Mesenchymal stem cell of Wharton's jelly (primary cell): ENCODE measurements around a stretch of chr3.

GRCh38 chr3:12868381-12868912, 27.1 kb upstream of the RPL32 start:
- CAGE, long polyA plus RNA = no peak

DNA sequence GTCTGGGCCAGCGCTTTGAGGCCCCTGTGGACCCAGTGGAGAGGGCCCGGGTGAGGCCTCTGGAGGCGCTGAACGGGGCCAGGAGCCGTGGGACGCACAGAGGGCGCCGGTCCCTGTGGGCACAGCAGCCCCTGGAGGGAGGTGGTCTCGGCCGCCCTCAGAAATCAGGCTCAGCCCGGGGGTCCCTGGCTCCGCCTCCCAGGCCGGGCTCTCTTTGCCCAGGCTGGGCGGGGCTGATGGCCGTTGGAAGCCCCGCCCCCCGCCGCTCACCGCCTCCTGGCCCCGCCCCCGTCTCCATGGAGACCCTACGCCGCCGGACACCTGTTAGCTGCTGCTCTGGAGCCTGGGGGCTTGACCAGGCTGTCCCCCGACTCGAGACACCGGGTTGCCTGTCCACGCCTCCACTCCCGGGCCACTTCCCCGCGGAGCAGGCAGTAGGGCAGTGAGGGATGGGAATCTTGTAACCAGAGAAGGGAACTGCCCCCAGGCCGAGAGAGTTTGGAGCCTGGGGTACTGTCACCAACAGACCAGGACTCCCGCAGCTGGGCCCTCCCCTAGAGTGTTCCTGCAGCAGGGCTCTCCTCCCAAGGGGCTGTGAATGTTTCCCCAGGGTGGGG, 27.7 kb upstream of the RPL32 start:
- CAGE, long polyA plus RNA = no peak

GRCh38 chr3:12900440-12901528, 59.4 kb upstream of the RPL32 start:
- CAGE, long polyA plus RNA = no peak

DNA sequence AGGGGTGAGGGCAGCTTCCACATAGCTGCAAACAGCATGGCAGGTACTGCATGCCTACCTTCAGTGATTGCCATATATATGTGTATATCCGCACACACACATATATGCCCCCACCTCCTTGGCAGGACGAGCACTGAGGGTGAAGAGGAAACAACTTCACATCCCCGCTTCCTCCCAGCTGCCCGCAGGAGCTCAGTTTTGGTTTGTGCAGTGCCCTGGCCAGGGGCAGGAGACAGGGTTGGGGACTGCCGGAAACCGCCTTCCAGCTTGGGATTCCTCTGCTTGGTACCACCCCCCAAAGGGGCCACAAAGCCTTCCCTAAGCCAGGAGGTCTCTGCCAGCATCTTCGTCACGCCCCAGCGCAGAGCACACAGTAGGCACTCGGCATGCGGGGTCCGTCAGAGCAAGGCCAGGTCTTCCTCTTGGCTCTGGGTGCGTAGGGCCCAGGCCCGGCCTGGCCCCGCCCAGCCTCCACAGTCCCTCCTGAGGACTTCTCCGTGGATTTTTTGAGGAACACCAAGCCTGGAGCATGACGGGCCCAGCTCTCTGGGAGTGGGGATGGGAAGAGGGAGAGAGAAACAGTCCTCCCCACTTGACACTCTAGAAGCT, 61.9 kb upstream of the RPL32 start:
- CAGE, long polyA plus RNA = no peak

GRCh38 chr3:12924555-12924924, 83.2 kb upstream of the RPL32 start:
- CAGE, long polyA plus RNA = no peak

GRCh38 chr3:12941557-12942177, 100.3 kb upstream of the RPL32 start:
- CAGE, long polyA plus RNA = no peak

GRCh38 chr3:12959657-12960314, 113.4 kb downstream of the IQSEC1 start:
- CAGE, long polyA plus RNA = no peak

GRCh38 chr3:12961475-12962145, 111.6 kb downstream of the IQSEC1 start:
- CAGE, long polyA plus RNA = no peak

GRCh38 chr3:13021581-13022945, 51.2 kb downstream of the IQSEC1 start:
- CAGE, long polyA plus RNA = no peak

DNA sequence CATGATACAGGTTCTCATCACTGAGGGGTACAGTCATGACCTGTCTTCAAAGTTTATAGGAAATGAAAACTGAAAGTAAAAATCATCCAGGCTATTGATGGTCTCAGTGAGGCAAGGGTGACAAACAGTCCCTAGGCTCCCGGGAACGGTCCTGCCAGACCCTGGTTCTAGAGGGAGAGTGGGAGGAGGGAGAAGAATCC, 76.5 kb upstream of the IQSEC1 start:
- CAGE, long polyA plus RNA = no peak

- CAGE, long polyA plus RNA = no peak
These were observed 156.2 kb downstream of the NUP210 start for GRCh38 chr3:13263550-13264782.

DNA sequence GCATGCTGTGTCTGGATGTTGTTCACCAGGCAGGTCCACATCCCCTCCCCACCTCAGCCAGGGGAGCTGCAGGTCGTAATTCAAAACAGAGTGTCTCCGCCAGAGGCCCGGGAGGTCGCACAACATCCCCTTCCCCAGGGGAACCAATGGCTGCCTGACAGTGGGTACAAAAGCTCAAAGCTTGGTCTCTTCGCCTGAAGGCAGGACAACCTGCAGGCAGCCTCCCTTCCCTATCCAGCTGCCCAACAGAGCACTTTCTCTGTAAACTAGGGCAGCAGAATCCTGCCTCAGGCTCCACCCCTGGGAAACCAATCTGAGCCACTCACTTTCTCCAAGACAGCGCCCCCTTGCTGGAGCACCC, 3.9 kb downstream of the NUP210 start:
- CAGE, long polyA plus RNA = no peak

DNA sequence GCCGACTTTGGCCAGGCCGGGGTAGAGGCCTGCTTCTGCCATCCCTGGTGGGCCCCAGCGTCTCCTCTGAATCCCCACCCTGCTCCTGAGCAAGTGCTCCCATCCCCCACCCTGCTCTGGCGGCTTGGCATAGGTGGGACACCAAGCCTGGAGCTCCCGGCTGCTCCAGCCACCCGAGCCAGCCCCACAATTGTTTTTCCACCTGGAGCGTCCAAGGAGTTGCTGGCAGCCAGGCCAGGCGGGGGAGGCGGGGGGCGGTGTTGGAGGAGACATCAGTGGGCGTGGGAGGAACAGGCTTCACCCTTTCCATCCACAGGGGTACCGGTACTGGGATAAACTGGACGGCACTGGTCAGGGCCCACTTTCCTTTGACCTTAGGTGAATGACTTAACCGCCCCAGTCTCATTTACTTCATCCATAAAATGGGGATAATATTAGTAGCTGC, 32.4 kb upstream of the FBLN2 start:
- CAGE, long polyA plus RNA = no peak

DNA sequence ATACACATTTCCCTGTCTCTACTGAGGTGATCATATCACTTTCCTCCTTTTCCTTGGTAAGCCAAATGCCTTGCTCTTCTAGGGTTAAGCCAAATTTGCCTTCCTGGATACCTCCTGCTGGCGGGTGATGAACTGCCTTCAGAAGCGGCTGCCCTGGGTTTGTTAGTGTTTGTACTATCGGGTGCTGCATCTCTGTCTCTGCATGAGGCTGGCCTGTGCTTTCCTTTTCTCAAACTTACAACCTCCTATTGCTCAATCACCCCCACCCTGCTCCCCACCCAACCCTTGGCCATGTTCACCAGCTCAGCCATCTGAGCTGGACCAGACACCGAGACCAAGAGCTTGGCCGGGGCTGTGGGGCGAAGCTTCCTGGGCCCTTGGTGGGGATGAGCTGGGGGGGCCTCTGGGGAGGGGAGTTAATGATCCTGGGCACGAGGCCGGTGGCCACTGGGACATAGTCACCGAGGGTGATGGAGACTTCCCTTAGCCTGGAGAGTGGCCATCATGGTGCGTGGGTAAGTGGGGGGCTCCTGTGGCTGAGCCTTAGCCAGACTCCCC, 16.8 kb upstream of the FBLN2 start:
- CAGE, long polyA plus RNA = no peak

DNA sequence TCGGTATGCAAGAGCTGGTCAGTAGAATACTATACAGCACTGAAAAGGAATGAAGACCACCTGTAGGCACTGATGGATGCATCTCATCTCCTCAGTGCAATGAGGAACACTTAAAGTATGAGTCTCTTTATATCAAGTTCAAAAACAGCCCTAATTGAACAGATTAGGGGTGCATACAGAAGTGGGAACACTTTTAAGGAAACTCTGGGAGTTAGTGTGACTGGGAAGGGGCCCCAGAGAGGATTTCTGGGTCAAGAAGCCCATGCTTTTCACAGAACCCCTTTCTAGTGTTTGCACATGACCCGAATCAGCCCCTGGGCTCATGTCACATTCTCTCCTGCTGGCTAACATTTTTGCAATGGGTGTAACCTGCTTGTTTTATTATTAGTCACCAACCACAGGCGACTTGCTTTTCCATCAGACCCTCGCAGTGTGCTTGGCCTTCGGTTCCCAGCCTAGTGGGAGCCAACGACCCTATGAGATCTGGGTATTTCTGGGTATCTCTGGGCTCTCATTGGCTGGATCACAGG, 11.2 kb upstream of the FBLN2 start:
- CAGE, long polyA plus RNA = no peak

DNA sequence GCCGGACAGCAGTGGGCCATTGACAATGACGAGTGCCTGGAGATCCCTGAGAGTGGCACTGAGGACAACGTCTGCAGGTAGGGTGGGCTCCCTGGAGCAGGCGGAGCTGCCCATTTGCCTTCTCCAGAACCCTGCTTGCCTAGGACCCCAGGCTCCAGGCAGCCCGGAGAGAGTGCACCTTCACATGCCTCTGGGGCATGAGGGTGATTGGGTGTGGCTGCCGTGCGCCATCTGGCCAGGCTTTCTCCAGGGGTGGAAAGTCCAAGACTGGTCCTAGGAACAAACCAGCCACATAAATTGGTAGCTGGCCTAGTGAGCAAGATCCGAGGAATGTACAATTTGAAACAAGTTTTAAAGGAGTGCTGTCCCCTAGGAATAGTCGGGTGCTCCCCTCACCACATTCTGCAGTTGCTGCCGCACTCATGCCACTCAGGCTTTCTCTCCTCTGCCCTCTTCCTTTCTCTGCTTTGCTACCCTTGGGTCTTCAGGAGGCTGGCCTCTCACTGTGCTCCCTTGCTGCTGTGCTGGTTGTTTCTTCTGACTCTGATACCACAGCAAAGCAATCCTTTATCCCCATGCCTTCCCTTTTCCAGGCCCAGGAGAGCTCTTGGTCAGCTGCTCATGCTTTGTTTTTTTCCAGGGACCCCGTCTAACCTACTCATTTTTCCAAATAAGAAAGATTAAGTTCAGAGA, 59.3 kb downstream of the FBLN2 start:
- CAGE, long polyA plus RNA = no peak

DNA sequence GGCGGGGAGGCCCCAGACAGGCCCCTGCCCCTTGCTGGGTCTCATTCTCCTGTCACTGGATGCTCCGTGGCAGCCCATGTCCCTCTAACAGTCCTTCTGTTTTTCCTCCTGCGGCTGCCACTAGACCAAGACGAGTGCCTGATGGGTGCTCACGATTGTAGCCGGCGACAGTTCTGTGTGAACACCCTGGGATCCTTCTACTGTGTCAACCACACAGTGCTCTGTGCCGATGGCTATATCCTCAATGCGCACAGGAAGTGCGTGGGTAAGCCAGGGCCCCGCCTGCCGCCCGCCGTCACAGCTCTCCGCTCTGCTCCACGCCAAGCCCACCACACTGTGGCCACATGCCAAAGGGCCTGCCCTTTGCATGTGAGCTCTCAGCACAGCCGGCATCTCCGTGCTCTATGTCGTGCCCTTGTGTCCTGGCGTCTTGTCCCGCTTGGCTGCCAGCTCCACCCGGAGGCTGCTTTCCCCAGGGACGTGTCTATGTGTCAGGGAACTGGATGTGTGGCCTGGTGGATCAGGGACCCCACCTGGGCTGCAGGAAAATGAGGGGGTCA, 72.8 kb downstream of the FBLN2 start:
- CAGE, long polyA plus RNA = no peak

- CAGE, long polyA plus RNA = no peak
These were observed 78.6 kb downstream of the FBLN2 start for GRCh38 chr3:13627440-13627932.

- CAGE, long polyA plus RNA = no peak
These were observed 106.4 kb downstream of the FBLN2 start for GRCh38 chr3:13655206-13655817.

GRCh38 chr3:13932661-13933366, 52.9 kb upstream of the WNT7A start:
- CAGE, long polyA plus RNA = no peak